UCH-1 (cell line): ENCODE data around the genes LSMEM1 and TFEC.

DNA sequence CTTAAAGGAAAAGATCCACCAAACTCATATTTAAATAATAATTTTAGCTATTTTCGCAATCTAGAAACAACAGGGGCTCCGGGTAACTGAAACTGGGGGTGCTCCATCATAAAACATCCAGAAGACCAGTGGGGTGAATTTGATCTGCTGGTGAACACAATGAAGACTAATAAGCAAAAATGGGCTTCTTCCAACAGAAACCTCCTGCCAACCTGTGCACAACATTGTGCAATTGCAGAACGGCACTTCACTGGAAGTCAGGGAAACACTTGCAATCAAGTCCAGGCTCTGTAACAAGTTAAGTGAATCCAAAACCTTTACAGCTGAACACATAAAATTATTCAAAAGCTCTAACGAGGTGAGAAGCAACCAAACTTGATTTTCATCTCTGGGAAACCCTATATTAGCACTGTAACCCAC, 22.1 kb downstream of the IMMP2L start:
- RRBS: no CpG with 5 or more reads among the region's 4 CpGs

DNA sequence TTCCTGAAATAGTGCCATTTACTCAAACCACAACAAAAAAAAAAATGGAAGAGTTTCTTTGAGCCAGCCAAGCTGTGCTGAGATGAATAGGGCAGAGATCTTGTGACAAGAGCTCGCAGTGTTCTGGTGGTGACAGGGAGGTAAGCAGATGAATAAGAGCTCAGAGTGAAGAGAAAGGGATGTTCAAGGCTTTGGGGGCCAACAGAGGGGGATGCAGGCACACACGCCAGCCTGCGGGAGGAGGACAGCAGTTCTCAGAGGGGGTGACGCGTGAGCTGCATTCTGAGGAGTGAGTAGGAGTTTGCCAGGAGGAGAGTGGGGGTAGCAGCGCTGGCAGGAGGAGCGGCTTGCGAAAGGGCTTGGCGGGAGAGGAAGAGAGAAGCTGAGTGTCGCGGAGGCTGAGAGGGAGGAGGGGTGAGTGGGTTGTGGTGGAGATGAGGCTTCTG, 194.5 kb upstream of the IMMP2L start:
- RRBS: no CpG with 5 or more reads among the region's 11 CpGs

DNA sequence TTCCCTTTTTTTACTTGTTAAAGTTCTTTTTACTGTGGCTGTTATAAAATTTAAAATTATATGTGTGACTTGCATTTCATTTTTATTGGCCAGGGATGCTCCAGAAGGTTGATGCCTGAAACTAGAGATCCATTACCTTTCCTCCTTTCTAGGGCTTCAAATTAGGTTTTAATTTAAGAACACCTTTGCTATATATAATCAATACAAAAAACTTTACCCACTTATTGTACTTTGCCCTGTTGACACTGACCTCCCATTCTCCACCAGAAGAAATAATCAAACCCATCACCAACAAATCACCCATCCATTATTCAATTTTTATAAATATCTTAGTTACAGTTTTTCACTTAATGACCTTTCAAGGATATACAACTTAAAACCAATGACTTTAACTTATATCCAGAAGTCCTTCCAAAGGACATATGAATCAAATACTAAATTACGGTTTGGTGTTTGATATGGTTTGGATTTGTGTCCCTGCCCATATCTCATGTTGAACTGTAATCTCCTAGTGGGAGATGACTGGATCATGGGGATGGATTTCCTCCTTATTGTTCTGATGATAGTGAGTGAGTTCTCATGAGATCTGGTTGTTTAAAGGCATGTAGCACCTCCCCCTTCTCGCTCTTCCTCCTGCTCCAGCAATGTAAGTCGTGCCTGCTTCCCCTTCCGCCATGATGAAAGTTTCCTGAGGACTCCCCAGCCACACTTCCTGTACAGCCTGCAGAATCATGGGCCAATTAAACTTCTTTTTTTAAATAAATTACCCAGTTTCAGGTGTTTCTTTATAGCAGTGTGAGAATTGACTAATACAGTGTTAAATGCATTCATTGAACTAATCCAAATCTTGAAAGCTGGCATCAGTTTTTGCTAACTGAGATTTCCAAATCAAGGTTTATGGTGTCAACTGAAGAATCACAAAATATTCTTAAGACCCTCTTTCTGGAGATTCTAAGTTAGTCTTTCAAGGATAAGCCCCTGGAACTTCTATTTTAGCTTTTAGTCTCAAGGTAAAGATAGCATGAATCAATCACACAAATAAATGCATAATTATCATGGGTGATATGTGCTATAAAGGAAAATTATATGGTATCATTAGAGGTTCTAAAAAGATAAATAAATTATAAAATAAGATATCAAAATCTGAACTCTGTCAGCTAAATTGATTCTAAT, 116.7 kb downstream of the DOCK4 start:
- RRBS: no CpG with 5 or more reads among the region's 4 CpGs

DNA sequence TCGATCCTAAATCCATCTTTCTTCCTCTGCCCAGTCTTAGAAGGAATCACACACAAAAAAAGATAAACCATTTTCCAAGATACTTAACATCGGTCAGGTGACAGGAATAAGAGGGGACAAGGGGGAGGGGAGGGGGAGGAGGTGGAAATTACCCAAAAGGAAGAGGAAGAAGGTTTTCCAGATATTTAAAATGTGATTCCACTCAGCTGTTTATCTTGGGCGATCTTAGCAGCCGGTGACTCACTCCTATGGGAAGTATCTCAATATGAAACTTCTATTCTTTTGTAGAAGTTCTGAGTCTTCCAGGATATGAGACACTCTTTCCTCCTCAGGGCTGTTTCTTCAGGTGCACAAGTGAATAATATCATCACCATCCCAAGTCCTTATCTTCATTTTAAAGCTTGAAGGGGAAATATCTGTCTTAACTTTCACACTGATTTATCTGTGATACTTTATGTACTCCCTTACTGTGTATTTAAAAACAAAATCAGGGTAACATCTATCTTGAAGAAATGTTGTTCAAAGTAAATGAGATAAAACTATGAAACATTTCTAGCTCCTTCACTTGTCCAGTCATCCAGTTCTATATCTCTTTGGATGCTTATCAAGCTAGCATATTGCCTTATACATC, 13.9 kb downstream of the DOCK4 start:
- RRBS: no CpG with 5 or more reads among the region's 4 CpGs

DNA sequence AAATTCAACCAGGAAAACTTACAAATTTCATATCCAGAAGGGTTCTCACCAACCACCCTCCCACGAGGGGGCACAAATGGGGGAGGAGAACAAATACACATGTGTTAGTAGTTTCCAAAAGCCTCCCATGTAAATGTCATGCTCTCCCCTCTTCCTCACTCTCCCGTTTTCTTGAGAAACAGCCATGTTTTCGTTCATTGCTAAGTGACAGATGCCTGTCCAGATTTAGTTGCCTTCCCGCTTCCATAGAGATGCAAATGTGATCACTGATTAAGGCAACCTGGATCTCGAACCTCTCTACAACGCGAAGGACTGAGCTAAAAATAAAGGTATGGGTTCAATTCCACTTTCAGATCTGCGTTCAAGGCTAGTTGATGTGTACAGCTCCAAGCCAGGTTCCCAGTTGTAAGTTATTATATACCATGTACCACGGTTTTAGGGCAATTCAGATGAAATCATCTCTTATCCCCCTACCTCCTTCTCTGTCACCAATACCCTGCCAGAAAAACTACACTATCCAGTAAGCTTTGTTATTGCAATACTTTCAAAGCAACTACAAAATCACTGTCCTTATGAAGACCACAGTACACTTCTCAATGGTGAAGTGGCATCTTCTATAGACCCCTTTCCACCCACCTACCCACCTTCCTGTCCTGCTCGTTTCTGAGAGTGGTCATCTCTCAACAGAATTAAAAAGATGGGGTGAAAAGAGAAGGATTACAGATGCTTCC, 10.2 kb downstream of the DOCK4 start:
- RRBS: no CpG with 5 or more reads among the region's 10 CpGs

- RRBS: 6% methylated on average over 14 of the region's 44 CpGs
Observed at GRCh38 chr7:112450885-112451428, 697 bp downstream of the IFRD1 start.

GRCh38 chr7:112451740-112452545, 1.7 kb downstream of the IFRD1 start:
- RRBS: no CpG with 5 or more reads among the region's 9 CpGs

DNA sequence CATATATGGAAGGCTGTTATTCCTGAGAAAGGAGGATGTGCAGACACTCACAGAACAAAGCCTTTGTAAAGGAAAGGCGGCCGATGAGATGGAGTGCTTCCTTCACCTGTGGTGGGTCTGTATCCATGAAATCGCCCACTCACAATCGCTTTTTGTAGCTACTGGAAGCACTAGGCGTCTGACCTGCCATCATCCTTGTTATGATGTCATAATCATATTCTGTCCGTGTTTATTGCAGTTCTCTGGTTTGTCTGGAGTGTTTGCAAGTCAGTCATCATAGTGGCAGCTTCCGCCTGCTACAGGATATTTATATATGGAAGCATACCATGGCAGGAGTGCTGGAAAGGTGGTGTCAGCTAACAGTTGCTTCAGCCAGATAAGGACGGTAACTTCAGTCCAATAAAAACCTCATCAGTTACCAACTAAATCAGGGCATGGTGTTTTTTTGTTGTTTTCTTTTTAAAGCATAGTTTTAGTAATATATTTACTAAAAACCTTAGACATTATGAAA, at the start of gene LSMEM1:
Gene LSMEM1, plus strand, starts transcription at position 394 of the 511 bp plus-strand sequence.
- RRBS: no CpG with 5 or more reads among the region's 8 CpGs

- RRBS: no CpG with 5 or more reads among the region's 3 CpGs
Observed at GRCh38 chr7:112481734-112482297, 1.0 kb downstream of the LSMEM1 start.

GRCh38 chr7:112508868-112509178, 28.0 kb downstream of the LSMEM1 start:
- RRBS: no CpG with 5 or more reads among the region's 9 CpGs

DNA sequence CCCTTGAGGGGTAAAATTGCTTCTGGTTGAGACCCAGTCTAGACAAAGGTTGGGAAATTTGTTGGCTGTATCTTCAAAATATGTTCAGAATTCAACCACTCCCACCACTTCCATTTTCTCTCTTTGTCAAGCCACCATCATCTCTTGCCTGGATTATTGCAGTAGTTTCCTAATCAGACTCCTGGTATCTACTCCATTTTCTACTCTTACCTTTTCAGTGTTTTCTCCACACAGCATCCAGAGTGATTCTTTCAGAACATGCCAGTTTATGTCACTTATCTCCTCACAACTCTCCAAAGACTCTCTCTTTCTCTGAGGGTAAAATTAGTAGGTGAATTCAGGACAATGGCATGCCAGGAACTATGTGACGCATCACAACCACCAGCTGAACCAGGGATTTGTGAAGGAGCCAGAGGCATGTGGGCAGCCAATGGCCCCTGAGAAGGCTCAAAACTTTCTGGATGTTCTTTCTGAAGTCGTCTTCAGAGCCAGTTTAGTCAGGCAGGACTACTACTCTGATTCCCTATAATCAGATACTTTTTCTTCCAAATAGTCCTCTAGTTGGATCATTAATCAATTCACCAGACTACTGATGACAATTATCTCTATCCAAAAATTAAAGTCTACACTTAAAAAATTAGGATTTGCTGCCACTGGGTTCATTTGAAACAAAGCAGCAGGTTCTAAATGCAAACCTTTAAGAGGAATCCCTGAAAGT, 55.8 kb upstream of the BMT2 start:
- RRBS: no CpG with 5 or more reads among the region's 2 CpGs

DNA sequence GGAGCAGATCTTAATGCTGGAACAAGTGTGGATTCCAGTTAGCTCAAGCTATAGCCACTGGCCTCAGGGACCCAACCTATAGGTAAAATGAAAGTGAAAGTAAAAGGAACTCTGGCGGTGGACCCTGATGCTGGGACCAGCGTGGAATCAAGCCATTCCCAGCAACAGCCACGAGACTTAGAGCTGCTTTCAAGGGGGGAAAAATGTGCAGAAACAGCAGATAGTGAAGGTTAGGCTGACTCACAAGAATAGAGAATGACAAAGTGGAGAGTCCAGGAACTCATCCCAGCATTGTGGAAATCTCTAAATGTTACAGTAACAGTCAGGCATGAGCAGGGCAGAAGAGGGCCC, 129.5 kb upstream of the PPP1R3A start:
- RRBS: no CpG with 5 or more reads among the region's 3 CpGs

GRCh38 chr7:114087026-114087799, 168.4 kb upstream of the PPP1R3A start:
- RRBS: 5% methylated on average over 19 of the region's 66 CpGs

GRCh38 chr7:114924018-114924363, 2.1 kb downstream of the MDFIC start:
- RRBS: no CpG with 5 or more reads among the region's 2 CpGs

DNA sequence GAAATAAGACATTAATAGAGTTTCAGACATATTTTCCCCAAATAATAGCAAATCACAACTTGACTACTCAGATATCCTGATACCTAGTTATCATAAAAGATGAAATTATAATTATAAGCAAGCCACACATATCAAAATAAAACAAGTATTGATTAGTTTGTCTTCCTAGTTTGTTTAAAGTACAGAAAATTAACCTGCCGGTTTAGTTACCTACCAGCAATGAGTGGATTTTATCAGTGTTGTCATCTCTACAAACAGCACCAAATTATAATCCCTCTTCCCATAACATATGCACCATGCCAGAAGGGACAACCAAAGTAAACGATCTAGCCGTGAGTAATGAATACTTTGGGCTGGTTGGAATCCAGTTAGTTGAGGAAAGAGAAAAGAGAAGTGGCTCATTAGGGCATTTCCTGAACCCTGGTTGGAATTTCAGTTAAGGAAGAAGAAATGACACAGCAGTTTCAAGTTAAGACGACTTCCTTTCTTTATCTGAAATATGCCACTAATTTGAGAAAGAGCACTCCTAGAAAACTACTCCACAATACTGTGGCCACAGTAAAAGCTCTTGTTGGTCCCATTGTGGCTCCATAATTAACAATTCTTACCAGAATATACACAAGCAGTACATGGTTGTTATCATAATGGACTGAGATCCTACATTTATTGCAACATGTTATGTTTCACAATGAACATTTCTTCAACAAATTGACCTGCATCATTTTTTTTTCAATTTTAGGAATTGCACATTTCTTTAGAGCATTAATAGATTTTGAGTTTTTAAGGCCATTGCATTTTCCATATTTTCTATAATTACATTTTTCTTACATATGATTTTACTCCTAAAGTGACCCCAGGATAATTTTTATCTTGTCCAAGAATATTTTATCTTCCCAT, at the start of gene TFEC:
Gene TFEC, minus strand, starts transcription at position 345 of the 897 bp plus-strand sequence.
- RRBS: no CpG with 5 or more reads among the region's 4 CpGs

- RRBS: no CpG with 5 or more reads among the region's 3 CpGs
Observed at GRCh38 chr7:116239110-116239595, 28.8 kb downstream of the TES start.

DNA sequence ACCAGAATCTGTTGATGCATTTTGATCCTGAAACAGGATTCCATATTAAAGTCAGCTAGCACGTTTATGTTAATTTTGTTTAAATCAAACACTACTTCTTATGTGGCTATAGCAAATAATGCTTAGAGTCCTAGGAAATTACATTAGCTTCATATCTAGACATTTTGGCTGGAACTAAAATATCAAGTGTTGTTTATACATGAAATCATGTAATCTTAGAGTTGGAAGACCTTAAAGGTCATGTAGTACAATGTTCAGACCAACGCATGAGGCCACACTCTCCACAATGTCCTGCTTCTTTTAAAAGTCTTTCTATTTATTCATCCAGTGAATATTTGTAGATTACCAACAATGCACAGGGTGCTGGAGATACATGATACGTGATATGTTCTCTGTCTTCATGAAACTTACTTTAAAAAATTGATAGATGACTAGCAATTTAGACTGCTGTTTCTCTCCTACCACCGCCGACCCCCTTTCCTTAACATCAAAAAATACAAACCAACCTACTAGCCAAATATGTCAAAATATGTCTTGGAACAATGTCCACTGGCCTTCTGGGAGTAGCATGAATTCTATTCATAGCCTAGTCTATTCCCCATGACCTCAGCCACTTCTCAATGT, 59.7 kb upstream of the CAV2 start:
- RRBS: no CpG with 5 or more reads among the region's 5 CpGs

GRCh38 chr7:116511368-116512532, 12.2 kb downstream of the CAV2 start:
- RRBS: no CpG with 5 or more reads among the region's 12 CpGs

- RRBS: no CpG with 5 or more reads among the region's 1 CpG
Observed at GRCh38 chr7:116571027-116571391, 46.2 kb downstream of the CAV1 start.

DNA sequence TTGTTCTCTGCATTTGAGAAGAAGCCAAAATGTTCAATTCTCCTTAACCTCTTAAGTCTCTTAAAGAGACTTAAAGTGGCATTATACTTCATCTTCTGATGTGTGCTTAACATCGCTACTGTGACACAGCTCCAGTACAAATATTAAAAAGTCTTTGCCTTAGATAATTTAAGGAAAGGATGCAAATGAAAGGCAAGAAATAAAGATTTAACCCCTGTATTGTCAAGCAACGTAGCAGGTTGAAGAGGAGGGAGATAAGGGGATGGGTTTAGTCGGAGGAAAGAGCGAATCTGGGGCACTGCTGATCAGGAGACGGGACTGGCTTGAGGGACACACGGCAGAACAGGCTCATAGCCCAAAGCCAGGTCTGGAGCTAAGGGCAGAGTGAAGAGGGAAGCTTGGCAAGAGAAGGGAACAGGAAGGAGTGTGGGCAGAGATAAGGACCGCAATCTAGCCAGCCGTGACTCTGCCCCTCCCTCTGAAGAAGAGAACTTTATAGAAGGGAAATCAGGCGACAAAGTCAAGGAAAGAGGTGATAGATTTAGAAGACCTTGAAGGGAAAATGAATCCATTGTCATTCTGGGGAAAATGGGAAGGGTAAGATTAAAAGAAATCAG, 67.5 kb downstream of the CAV1 start:
- RRBS: no CpG with 5 or more reads among the region's 9 CpGs